SJSA1 (cell line): Measurements from ENCODE around the genes LILRA1, RDH13, PPP1R12C, HSPBP1 and TMEM150B.

GRCh38 chr19:54593206-54593806, at the start of gene LILRA1:
Gene LILRA1, plus strand, starts transcription at chr19:54593632.
- RAMPAGE, long total RNA = no peak

DNA sequence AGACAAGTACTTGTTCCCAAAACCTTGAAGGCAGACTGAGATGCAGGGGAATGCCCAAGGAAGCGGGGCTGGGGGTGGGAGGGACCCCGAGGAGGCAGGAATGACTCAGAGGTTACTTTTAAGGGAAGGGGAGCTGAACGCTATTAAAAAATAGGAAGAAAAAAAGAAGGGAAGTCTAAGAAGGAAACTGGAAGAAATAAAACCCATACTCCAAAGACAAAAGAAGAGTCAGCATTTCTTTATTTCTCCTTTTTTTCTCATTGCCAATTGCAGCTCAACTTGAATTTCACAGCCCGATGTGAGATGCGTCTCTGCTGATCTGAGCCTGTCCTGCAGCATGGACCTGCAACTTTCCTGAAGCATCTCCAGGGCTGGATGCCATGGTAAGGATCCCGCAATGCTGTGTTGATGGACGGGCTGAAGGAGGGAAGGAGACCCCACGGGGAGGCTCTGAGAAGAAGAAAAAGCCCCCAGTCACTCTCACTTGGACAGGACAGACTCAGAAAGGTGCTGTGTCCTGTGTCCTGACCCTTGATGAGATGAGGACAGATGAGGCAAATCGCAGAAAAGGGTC, 13.4 kb downstream of the LILRB1 start:
- RAMPAGE, long total RNA = no peak

DNA sequence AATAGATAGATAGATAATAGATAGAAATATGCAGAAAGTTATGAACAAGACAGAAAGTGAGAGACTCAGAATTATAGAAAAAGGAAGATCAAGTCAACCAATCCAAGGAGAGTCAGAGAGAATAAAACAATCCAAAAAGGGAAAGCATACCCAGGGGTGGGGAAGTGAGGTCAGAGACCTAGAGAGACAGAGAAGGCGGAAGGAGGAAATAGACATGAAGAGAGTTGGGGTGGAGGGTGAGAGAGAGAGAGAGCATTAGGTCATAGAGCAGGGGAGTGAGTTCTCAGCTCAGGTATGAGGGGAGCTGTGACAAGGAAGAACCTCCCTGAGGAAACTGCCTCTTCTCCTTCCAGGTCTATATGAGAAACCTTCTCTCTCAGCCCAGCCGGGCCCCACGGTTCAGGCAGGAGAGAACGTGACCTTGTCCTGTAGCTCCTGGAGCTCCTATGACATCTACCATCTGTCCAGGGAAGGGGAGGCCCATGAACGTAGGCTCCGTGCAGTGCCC, 5.1 kb downstream of the KIR3DL2 start:
- RAMPAGE, long total RNA = no peak

DNA sequence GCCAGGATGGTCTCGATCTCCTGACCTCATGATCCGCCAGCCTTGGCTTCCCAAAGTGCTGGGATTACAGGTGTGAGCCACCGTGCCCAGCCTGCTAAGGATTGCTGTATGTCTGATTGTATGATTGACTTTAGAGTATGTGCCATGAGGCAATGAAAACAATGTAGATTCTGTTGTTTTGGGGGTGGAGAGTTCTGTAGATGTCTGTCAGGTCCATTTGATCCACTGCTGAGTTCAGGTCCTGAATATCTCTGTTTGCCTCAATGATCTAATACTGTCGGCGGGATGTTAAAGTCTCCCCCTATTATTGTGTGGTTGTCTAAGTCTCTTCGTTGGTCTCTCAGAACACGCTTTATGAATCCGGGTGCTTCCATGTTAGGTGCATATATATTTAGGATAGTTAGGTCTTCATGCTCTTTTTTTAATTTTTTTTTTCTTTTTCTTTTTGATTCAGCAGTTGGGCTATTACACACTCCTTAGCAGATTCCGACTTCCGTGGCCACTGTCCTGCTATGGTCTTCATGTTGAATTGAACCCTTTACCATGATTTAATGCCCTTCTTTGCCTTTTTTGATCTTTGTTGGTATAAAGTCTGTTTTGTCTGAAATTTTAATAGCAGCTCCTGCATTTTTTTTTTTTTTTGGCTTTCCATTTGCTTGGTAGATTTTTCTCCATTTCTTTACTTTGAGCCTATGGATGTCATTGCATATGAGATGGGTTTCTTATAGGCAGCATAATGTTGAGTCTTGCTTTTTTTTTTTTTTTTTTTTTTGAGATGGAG, 4.3 kb downstream of the FCAR start:
- RAMPAGE, long total RNA = no peak

DNA sequence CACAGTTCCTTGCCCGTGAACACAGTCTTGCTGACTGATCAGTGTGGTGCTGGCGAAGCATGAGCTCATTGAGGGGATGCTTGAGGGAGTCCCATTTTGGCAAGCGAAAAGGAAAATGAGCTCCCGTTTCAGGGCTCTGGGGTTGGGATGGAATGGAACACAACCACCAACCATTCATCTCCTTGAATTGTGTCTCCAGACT, 15.3 kb downstream of the FCAR start:
- RAMPAGE, long total RNA = no peak

GRCh38 chr19:55010219-55010983, 27.7 kb downstream of the GP6 start:
- RAMPAGE, long total RNA = no peak

DNA sequence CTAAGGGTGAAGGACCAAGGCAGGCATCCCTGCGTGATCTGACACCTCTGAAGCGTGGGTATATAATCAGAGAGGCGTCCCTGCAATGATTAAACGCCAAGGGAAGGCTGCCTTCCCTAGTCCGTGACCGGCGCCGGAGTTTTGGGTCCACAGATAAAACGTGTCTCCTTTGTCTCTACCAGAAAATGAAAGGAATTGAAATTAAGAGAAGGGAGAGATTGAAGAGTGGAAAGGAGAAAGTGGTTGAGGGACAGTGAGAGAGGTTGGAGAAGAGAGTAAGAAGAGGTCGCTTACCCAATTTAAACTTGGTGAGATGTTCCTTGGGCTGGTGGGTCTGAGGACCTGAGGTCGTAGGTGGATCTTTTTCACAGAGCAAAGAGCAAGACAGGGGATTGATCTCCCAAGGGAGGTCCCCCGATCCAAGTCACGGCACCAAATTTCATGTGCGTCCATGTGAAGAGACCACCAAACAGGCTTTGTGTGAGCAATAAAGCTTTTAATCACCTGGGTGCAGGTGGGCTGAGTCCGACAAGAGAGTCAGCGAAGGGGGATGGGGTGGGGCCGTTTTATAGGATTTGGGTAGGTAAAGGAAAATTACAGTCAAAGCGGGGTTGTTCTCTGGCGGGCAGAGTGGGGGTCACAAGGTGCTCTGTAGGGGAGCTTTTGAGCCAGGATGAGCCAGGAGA, 26.3 kb downstream of the GP6 start:
- RAMPAGE, long total RNA = no peak

- RAMPAGE, long total RNA = no peak
Measured at GRCh38 chr19:55044713-55045345, 6.8 kb upstream of the GP6 start.

- RAMPAGE, long total RNA = no peak
Measured at GRCh38 chr19:55062900-55063488, at the start of gene RDH13. Gene RDH13, minus strand, starts transcription at chr19:55063148.

DNA sequence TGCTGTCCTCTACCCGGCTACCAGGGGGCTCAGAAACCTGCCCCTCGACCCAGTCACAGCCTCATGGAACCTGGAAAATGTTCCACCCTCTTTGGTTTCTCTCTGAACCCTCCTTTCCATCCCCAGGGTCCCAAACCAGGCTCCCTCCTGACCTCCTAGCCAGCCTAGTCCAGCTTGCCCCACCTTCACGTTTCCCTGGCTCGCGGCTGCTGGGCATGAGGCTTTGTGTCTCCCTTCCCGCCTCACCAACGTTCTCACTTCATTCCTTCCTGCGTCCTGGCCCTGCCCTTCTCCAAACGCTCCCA, 12.2 kb downstream of the EPS8L1 start:
- RAMPAGE, long total RNA = no peak

DNA sequence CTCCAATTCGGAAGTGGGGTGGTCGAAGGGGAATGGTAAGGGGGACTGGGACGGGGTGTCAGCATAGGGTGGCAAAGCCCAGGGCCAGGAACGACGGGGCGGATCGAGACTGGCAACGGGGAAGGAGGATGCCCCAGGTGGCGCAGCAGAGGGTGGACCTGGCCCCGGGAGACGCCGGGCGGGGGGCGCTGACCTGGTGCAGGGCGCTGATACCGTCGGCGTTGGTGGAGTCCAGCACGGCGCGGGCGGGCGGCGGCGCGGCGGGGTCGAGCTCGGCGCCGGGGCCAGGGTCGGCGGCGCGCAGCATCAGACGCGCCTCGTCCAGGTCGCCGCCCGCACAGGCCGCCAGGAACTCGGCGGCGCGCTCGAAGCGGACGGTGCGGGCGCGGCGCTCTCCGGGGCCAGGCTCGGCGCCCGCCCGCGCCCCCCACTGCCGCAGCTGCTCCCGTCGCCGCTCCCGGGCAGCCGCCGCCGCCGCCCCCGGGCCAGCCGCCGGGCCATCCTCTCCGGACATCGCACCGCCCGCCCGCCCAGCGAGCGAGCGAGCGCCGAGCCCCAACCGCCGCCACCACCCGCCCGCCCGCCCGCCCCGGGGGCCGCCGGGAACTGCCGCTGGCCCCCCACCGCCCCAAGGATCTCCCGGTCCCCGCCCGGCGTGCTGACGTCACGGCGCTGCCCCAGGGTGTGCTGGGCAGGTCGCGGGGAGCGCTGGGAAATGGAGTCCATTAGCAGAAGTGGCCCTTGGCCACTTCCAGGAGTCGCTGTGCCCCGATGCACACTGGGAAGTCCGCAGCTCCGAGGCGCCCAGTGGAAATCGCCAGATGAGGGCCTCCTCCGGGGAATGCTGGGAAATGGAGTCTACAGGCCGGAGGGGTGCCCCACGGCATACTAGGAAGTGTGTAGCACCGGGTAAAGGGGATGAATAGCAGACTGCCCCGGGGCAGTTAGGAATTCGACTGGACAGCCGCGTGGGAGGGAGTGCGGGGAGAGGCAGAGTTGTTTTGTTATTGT, at the start of gene PPP1R12C:
Gene PPP1R12C, minus strand, starts transcription at position 608 of the 1,011 bp plus-strand sequence.
- RAMPAGE, long total RNA = no peak

DNA sequence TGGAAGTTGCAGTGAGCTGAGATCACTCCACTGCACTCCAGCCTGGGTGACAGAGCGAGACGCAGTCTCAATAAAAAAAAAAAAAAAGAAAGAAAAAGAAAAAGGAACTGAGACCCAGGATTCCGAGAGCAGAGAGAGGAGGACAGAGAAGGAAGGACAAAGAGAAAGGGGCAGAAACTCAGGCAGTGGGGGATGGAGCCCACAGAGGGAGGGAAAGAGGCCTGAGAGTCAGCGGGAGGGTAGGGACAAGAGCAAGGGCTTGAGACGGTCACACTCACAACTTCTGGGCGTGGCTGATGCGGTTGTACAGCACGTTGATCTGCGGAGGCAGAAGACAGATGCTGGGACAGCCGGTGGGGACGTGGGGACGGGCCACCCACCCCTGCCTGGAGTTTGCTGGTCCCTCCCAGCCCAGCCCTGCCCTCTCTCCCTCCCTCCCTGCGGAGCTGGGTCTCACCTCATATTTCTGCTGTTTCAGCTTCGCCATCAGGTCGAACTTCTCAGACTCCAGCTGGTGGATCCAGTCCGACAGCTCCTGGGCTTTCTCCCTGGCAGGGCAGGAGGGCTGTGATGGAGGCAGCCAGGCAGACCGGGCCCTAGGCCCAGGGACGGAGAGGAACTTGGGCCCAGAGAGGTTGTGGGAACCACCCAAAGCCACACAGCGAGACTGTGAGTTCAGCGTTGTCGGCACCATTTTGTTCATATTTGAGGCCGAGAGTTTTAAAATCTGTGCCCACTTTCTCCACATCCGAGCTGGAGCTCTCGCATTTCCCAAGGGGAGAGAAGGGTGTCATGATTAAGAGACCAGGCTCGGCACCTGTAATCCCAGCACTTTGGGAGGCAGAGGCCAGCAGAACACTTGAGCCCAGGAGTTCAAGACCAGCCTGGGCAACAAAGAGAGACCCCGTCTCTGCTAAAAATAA, 15.1 kb downstream of the TNNT1 start:
- RAMPAGE, long total RNA = no peak

DNA sequence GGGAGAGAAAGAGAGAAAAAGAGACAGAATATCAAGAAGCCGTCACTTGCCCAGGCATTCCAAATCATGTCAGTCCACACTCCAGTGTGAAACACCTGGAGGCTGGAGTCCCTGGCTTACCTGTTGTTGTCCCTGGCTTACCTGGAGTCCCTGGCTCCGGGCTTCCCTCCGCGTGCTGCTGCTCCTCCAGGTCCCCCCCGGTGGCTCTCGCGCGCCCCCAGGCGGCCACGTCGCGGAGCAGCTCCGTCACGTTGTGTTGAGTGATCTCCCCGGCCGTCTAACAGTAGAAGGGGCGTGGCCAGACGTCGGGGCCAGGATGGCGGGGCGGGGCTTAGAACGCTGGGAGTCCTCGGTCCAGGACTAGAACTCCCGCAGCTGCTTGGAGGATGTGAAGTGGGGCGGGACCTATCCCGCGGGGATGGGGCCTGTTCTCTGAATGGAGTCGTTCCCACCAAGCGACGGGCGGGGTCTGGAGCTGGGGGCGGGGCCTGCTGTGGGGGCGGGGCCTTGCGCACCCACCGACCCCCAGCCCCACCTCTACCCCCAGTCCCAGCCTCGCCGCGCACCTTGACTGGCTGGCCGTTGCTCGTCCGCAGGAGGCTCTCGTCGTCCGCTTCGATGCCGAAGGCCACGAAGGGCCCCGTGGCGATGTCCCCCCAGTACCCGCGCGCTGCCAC, 3.1 kb upstream of the TNNI3 start:
- RAMPAGE, long total RNA = no peak

GRCh38 chr19:55188516-55189175, 8.6 kb upstream of the SYT5 start:
- RAMPAGE, long total RNA = no peak

DNA sequence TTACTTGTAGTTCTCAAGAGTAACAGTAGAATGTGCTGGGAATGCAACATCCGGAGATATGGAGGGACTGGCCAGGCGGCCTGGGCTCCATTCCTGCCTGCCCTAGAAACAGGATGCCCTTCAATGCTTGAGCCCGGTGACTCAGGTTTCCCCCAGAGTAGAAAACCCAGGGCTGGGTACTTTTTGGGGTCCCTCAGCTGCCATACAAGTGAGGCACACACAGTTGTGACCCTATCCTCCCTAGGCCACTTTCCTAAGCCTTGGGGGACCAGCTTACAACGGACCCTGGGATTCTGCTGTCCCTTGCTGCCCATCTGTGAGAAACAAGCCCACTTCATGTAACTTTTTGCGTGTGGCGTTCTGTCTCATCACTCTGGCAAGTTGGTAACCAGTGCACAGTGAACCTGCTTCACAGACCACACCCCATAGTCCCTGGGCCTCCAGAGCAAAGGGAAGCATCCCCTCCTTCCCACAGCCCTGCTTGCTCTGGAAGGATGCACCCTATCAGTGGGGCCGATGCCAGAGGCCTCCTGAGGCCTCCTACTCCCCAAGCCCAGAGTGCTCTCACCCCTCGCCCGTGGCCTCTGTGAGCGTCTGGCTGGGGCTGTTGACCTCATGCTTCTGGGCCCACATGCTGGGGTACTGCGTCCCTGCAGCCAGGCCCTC, 5.4 kb downstream of the TMEM86B start:
- RAMPAGE, long total RNA = no peak

DNA sequence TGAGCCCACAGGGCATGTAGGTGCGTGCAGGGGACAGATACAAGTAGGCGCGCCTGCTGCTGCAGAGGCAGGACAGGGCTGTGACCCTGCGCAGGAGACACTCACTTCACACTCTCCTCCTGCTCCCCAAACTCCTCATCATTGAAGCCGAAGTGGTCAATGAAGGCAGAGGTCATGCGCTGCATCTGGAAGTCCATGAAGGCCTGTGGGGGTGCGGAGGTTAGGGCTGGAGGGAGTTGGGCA, 10.7 kb upstream of the TMEM86B start:
- RAMPAGE, long total RNA = no peak

- RAMPAGE, long total RNA = start-site peak on the minus strand at chr19:55280059-55280125, 63 and 46 reads in 2 replicates
Measured at GRCh38 chr19:55279755-55280882, at the start of gene HSPBP1. Gene HSPBP1, minus strand, starts transcription at chr19:55280110.

DNA sequence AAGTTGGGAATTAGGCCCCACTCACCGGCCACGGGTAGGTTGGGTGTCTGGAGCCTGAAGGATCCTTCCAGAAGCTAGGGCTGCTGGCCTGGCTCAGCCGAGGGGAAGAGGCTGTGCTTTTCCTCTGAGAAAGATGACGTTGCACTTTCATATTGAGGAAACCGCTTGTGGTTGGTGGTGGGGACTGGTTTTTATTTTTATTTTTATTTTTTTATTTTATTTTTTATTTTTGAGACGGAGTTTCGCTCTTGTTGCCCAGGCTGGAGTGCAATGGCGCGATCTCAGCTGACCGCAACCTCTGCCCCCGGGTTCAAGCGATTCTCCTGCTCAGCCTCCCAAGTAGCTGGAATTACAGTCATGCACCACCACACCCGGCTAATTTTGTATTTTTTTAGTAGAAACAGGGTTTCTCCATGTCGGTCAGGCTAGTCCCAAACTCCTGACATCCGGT, at the start of gene TMEM150B:
Gene TMEM150B, minus strand, starts transcription at position 95 of the 451 bp plus-strand sequence.
- RAMPAGE, long total RNA = no peak

DNA sequence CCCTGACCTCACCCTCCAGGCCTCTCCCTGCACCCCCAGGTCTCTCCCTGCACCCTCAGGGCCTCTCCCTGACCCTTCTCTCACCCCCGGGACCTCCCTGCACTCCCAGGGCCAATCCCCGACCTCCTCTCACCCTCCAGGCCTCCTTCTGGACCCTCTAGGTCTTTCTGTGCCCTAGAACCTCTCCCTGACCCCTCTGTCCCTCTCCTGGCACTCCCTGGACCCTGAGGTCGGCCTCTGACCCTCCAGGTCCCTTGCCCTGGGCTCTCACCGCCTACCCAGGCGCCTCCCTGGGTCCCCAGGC, 541 bp downstream of the KMT5C start:
- RAMPAGE, long total RNA = no peak

GRCh38 chr19:55406297-55407560, 859 bp downstream of the UBE2S start:
- RAMPAGE, long total RNA = no peak